Sternocleidomastoid (tissue), 1 donor: ENCODE results near the genes RNF145 and FABP6.

GRCh38 chr5:158720802-158721297, 378.9 kb downstream of the EBF1 start:
- PRO-cap: no peak

DNA sequence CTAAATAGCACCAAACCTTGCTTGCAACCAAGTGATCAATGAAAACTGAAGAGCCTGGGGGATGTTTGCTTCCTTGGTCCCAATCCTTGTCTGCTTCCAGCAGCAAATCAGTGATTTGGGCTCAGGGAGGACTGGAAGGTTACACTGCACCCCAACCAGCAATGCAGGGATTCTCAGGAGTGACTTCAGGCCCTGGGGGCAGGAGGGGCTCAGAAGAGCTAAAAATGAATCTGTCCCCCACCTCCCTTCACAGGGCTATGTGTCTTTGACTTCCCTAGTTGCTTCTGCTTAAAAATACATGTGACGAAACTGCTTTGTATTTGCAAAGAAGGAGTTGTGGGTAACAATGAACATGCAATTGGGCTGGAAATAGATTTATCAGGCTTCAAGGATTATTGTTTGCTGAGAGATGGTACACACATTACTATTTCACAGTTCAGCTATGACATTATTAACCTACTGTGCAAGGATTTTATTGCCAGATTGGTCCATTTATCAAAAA, 218.0 kb downstream of the EBF1 start:
- PRO-cap: no peak

- PRO-cap: no peak
These were observed 127.0 kb downstream of the EBF1 start for GRCh38 chr5:158972666-158973160.

DNA sequence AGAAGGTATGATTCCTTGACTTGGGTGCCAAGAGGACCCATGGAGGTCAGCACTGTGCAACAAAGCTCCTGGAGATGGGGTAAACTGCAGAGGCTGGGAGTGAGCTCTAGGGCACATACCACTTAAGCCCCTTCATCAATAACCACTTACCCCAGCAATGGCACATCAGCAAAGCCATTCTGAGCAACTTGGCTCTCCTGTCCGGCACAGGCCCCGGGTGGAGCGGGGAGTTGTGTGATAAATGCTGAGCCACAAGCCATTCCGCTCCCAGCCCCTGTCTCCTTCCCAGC, 113.9 kb downstream of the EBF1 start:
- PRO-cap: unidirectional peak, plus-strand start at position 193 of the sequence

- PRO-cap: no peak
These were observed 101.8 kb downstream of the EBF1 start for GRCh38 chr5:158997760-158998440.

DNA sequence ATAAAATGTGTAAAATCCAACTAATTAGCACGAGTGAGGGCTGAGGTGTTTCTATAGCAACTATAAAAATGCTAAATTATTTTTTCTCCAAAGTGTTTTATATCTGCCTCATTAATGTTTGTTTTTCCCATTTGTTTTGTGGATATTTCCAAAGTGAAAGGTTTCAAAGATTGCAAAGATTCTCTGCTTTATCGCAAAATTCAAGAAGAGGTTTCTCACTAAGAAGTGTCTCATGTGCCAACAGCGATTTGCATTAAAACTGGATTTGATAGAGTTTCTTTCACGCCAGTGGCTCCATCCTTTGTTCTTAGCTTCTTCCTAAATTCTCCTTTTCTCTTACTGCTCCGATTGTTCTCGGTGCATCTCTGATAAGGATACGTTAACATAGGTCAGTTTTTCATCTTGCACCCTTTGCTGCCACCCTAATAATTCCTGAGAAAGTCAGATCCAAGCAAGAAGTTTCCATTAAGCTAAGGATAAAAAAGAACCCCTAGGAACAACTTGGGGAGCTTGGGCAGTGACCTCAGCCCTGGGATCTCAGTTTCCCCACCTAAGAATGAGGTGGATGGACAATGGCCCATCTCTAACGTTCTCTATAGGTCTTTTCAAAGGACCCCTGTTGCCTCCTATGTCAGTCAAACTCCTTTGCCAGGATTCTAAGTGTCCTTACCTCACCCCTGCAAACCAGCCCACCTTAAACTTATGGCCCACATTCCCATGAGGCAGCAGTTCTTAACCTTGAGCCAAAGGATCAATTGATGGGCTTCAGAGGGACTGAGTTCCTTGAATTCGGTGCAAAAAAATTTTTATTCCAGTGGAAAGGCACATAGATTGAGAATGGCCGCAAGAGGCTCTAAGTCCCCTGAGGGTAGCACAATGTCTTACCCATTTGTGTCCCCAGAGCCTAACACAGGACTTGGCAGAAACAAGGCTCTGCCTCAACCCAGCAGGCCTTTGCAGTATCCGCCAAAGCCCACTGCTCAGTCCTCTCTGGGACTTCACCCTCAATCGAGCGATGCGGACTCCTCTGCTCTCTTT, 79.9 kb downstream of the EBF1 start:
- PRO-cap: no peak

DNA sequence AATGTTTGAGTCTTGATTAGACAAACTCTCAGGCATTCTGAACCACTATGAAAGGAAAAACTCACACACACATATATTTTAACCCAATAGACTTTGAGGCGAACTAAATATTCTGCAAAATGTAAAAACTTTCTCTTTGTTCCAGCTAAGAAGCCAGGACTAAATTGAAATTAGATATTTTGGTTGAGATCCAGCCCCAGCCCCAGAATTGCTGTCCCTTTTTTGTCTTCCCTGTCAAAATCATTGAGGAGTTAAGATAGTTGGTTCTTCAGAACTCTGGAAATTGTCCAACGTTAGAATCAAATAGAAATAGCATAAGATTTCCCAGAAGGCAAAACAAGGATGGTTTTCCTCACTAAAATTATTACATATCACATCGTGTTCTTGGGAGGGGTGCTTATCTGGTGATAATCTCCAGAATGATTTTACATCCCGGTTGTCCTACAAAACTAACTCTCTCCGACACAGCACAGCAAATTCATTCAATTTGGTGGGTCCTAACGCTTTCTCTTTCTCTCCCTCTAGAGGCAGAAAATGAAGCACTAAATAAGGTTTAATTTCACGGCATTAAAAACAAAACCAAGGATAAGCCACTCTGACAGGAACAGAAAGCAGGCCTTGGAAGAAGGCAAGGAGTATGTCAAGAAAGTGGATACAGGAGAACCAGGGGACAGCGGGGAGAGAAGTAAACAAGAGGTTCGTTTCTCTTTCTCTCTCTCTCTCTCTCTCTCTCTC, 50.1 kb downstream of the EBF1 start:
- PRO-cap: no peak

DNA sequence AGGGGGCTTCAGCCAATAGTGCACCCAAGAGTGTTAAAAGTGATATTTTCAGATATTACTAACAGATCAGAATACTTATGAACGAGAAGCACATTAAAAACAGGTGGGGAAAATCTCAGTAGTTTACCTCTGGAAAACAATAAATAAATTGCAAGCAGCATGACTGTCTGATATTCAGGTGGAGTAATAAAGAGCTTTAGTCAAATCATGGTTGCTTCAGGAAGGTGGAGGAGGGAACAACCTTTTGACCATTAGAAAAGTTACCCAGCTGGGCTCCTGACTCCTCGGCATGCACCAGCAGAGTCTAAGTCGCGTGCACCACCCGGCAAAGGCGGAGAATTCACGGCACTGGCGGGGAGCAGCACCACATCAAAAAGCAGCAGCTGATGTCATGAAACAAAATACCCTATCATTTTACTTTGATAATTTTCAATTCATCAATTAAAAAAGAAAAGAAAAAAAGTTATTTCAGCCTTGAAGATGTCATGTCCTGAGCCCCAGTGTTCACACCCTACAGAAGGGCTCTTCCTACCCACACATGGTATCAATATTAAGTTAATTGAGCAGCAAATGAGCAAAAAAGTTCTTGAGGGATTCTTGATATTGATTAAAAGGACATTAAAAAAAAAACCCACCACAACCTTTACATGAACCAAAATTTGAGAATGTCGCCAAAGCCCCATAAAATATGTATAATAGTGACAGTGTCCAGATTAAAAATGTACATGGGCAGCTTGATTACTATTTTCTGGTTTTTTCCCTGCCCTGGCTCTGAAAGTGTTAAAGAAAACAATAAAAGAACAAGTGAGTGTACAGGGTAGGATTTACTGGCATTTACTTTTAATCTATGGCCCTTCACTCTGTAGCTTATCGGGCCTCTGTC, 34.4 kb downstream of the EBF1 start:
- PRO-cap: no peak

- PRO-cap: no peak
These were observed 33.3 kb upstream of the EBF1 start for GRCh38 chr5:159133053-159133314.

GRCh38 chr5:159209488-159210142, at the start of gene RNF145:
Gene RNF145, minus strand, starts transcription at chr5:159209553.
- PRO-cap: bidirectional peak, plus-strand start at chr5:159209737, minus-strand start at chr5:159209551

- PRO-cap: no peak
These were observed 886 bp upstream of the RNF145 start for GRCh38 chr5:159210143-159210734.

DNA sequence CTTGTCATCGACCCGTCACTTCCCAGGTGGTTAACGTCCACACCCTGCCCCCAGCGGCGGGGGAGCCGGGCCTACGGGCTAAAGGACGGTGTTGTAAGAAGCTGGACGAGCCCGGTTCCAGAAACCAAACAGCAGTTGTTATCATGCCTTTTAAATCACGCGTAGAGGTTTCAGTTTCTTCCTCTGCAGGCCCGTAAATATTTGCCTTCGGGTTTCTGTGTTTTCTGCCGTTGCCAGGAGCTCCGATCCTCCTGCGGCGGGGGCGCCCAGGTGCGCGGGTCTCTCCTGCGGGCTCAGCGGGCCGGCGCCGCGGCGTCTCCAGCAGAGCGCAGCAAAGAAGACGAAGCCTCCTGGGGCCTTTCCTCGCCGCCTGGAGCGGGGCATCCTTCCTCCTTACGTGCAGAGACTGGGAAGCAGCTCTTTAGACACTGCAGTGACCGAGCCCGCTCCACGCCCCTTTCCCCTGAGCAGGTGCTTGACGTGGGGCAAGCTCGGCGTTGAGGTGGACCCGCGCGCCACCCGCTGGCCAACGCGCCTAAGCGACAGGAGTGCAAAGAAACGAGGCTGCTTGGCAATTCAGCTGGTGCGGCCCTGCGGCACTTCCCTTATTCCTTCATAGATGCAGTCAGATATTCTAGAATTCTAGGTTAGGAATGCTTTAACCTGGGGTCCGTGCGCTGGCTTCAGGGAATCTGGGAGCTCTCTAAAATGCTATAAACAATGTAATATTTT, 21.7 kb upstream of the TTC1 start:
- PRO-cap: no peak

GRCh38 chr5:160061643-160062004, 52.7 kb downstream of the TTC1 start:
- PRO-cap: no peak

GRCh38 chr5:160062710-160063204, 53.8 kb downstream of the TTC1 start:
- PRO-cap: no peak

- PRO-cap: no peak
These were observed 36.1 kb upstream of the FABP6 start for GRCh38 chr5:160193192-160193682.

DNA sequence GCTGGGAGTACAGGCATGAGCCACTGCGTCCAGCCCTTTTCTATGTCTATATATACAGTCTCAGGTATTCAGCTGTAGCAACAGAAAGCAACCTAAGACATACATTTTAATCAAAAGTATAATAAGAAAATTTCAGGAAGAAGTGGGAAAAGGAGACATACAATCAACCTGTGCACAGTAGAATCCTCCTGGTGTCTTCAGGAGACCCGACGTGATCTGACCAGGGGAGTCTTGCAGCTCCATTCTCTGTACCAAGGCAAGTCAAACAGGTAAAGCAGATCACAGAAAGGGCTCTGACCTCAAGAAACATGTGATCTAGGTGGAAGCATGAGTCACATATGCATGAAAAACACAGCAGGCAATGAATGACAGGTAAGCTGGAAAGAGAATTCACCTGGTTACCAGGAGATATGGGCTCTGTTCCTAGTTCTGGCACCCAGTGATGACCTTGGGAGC, 19.5 kb upstream of the FABP6 start:
- PRO-cap: no peak

DNA sequence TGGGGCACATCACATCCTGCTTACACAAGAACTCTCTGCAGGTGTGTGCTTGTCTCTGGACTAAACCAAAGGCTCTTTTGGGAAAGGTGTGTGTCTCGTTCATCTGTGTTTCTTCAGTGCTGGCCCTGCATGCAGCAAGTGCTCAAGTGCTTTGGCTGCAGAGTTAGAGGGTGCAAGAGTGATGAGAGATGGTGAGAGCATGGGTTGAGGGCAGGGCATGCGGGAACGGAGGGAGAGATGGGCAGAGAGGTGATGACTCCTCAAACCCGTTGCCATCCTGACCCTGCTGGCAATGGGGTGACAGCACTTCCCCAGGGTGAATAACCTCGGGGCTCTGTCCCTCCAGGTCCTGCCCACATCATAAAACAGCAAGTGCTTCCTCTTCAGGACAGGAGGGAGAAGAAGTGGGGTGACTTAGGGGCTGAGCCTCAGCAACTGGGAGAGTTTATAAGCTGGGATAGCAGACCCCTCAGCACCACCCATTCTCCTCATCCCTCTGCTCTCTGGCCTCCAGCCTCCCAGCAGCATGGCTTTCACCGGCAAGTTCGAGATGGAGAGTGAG, at the start of gene FABP6:
FABP6 (plus strand) TSS at position 475 of the 562 bp plus-strand sequence.
- PRO-cap: no peak

DNA sequence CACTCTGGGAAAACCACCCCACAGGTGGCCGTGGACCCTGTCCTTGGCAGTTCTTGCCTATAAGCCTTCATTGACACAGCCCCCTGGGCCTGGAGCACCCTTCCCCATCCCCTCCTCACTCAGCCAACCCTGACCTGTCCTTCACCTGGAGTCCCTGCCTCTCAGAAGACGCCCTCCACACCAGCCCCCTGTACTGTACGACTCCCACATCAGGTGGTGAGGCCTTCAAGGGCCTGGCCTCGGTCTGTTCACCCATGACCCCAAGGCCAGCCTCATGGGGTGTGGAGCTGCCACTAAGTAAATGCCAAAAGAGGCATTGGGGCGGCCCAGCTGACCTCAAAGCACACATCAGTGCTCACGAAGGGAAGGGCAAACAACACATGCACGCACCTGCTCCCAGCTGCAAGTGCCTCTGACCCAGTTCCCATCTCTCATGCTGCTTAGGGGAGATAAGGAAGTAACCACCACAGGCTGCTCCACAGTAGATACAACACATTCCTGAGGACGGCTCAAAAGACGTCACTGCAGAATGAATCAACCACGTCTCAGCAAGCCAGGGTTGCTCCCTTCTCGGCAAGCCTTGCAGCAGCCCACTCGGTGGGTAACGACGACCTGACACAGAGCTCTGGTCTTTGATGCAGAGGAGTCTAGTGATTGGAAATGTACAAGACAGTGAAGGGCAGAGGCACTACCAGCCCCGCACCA, 31.5 kb downstream of the FABP6 start:
- PRO-cap: unidirectional peak, plus-strand start at position 593 of the sequence

DNA sequence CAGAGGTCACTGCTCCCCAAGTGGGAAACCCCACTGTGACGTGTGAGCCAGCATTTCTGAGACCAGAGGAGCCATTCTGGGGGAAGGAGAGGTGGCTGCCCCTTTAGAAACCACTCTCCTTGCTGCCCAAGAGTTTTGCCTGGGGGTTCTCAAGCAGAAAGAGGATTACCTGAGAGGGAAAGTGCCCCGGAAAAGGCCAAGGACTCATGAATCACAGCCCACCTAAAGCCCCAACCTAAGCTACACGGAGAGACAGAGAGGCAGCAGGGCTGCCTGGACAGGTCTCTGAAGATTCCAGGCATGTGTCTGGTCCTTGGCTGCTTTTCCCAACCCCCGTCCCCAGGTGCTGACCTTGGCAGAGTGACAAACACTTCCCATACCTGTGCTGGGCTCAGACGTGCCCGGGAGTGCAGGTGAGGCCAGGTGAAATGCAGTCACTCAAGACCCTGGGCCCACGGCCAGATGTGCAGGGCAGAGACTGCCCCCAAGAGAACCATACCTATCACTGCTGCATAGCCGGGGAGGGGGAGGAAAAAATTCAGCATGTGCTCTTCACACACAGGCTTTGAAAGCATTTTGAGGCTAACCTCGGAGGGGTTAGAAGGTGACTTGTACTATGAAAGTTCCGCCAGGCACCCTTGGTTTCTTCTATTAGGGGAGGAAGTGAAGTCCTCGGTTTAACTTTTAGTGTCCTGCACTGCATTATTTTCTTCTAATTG, 22.7 kb downstream of the CCNJL start:
- PRO-cap: no peak

GRCh38 chr5:160417680-160418402, 1.0 kb downstream of the SLU7 start:
- PRO-cap: no peak